Airway epithelial cell (primary cell): ENCODE measurements around the gene MAP4K4.

DNA sequence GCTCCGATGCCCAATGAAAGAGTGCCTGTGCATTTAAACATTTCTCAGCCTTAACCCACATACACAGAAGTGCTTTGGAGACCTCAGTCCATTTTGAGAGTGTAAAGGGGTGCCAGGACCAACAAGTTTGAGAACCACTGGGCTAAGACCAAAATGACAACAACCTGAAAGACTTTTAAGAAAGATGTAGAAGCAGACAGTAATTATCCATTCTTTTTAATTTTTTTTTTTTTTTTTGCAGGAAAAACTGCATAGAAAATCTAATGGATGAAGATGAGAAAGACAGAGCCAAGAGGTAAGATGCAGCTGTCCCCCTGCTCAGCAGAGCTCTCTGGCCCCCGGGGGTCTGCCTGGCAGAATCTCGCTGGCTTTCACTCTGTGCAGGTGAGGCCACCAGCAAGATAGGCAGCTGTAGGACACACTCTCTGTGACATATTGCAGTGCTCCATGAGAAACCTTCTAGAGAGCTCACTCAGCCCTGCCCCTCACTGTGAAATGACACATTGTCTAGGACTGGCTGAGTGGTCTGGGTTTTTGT, 84.6 kb downstream of the NPAS2 start:
- RAMPAGE, long total RNA: no peak

DNA sequence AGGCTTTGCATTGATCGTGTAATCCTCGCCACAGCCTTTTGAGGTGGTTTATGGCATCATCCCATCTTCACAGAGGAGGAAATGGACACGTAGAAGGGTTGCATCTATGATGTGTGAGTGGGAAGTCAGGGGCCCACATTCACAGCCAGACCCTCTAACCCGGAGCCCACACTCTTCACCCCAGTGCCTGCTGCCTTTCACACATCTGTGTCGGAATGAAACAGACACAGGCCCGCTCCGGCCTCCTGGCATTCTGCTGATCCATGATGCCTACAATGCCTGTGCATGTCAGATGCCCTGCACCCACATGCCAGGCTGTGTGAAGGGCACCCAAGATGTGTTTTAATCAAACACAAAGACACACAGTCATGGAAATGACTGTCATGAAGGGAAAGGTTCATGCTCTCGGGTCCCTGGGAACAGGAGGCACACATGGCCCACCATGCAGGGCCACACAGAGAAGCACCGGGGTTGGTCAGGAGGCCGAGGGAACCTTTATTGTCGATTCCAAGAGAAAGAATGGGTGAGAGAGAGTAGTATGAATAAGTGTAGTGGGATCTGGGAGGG, 48.4 kb upstream of the RPL31 start:
- RAMPAGE, long total RNA: no peak

GRCh38 chr2:101064844-101065892, 63.1 kb downstream of the RPL31 start:
- RAMPAGE, long total RNA: no peak

DNA sequence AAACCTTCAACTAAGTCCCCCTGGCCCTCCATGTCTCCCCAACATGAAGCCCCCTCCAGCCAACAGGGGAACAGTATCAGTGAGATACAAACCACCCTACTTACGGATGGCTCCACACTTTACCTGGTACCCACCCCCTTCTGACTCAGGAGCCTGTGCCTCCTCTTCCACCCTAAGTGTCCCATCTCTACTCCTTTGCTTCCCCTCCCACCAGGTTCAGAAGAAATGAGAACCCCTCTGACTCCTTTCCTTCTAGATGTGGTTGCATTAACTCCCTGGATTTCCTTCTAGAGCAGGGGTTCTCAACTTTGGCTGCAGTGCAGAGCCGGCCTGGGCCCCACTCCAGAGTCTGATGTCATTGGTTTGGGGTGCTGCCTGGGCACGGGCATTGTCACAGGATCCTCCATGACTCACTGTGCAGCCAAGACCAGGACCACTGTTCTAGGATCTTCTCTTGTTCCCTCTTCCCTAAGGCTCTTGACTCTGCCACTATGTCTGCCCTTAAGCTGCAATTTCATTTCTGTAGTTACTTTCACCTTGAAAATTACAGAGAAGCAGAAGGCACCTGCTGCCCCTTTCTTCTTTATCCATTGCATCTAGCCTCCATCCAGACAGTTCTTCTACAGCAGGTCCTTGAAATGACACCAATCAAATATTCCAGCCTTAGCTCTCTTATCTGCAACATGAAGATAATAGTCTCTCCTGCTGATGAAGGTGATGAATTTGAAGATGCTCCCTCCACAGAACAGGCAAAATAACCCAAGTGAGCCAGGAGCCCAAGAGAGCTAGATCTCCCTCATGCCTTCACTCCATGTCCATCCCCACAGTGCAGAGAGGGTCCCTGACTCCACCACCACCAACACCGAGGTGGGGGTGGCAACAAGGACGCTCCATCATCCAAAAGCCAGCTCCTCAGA, 31.7 kb downstream of the TBC1D8 start:
- RAMPAGE, long total RNA: no peak

GRCh38 chr2:101152322-101153119, 1.3 kb upstream of the TBC1D8 start:
- RAMPAGE, long total RNA: no peak

DNA sequence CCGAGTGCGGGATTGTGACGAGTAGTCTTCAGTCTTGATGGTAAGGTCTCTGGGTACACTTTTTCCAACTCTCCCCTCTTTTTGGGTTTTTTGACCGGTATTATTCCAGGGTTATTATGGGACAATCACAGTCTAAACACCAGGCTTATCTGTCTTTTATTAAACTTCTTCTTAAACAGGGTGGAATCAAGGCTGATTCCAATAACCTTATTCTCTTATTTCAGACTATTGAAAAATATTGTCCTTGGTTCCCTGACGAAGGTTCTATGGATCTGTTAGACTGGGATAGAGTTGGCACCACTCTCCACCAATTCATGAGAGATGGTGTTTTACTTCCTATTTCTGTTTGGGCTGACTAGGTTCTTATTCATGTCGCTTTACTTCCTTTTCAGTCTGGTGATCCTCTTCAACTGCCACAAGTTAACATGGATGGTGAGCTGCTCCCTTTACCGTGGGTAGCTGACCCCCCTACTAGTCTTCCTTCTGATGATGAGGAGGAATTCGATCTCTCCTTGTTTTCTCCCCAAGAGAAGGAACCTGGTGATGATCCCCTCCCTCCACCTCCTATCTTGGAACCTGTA, 13.8 kb upstream of the CNOT11 start:
- RAMPAGE, long total RNA: no peak

GRCh38 chr2:101308913-101309396, 454 bp upstream of the RNF149 start:
- RAMPAGE, long total RNA: no peak

- RAMPAGE, long total RNA: no peak
These were observed 856 bp downstream of the CREG2 start for GRCh38 chr2:101386514-101386780.

DNA sequence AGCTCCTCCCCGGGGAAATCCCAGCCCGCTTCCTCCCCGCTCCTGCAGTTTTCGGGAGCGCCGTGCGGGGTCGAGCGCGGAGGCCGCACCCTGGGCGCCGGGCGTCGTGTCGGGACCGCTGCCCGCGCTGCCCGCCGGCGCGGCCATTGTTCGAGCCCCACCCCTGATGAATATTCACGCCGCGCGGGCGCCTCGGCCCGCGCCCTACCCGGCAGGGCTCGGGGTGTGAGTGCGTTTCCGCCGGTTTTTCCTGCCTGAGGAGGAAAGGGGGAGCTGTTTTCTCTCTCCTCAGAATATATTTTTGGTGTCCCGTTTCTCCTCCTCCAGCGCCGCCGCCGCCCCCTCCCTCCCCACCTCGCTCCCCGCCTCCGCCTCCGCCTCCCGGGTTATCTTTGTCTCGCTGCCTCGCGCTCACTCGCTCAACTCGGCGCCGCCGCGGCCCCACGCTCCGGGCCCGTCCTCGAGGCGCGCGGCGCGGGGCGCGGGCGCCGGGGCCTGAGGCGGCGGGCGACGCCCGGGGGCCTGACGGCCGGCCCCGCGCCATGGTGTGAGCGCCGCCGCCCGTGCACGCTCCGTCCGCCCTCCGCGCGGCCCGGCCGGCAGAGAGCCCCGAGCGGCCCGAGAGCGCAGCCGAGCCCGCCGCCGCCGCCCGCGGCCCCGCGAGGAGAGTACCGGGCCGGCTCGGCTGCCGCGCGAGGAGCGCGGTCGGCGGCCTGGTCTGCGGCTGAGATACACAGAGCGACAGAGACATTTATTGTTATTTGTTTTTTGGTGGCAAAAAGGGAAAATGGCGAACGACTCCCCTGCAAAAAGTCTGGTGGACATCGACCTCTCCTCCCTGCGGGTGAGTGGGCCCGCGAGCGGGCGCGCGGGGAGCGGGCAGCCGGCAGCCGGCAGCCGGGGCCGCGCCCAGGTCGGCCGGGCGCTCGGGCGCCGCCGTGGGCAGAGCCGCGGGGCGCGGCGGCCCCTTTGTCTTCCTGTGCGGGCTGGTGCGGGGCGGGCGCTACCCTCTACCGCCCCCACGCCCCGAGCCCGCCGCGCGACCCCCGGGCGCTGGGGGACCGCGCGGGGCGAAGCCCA, at the start of gene MAP4K4:
Gene MAP4K4, plus strand, starts transcription at position 414 of the 1,080 bp plus-strand sequence.
- RAMPAGE, long total RNA: no peak

DNA sequence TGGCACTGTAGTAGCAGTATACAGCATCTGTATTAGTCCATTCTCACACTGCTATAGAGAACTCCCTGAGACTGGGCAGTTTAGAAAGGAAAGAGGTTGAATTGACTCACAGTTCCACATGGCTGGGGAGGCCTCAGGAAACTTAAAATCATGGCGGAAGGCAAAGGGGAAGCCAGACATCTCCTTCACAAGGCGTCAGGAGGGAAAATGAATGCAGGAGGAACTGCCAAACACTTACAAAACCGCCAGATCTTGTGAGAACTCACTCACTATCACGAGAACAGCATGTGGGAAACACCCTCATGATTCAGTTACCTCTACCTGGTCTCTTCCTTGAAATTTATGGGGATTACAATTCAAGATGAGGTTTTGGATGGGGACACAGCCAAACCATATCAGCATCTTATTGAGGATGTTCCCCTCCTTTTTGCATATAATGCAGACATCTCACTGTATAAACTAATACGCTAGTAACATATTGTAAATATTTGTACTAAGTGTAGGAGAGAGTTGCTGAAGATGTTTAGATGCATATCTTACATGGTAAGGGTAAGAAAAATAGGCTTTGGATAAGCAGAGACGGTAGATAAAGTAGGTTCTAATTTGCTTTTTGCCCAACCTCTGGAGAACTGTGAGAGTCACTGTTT, 25.5 kb downstream of the MAP4K4 start:
- RAMPAGE, long total RNA: no peak

DNA sequence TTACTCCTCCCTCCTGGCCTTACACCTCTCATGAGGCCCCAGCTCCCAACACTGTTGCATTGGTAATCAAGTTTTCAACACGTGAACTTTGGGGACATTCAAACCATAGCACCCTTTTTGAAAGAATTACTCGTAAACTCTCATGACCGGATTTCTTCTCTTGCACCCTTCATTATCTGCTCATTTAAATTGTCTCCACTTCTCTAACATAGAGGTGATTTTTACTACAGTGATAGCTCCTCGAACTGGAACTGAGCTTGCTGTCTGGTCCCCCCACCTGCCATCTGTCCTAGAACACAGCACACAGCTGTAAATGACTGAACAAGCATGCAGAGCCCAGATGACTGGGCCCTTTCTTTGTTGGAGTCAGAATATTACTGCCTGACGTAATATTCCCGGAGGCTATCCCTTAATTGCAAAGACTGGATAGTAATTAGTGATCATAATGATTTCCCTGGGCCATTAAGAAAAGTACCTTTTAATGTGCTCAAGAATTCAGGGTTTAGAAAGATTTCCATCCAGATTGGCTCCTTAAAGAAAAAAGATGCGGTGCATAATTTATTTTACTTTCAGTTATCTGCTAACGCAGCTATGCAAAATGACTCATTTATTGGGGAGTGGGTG, 84.2 kb downstream of the MAP4K4 start:
- RAMPAGE, long total RNA: no peak

DNA sequence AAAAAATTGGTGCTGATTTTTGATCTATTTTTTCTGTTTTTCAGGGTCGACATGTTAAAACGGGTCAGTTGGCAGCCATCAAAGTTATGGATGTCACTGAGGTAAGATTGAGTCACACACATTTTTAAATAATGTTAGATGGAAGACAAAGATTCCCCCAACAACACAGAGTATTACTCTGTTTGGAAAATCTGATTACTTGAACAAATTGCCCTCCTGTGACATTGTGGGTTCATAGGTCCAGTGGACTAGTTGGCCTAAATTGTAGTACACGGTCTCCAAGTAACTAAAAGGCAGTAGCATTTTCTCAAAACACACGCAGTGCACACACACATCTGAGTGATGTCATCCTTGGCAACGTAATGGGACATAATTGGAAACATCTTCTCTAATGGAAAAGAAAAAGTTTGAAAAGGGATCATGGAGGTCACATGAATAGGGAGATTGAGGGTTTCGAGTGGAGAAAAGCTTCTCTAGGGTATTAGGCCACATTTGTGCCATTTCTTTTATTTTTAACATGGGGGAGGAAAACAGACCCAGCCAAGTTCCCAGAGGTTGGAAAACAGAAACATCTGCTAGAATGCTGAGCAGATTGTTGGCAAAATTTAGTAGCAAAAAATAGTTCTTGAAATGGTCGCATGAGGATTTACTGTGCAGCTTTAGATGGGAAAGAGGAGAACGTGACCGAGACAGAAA, 93.3 kb downstream of the MAP4K4 start:
- RAMPAGE, long total RNA: no peak

GRCh38 chr2:101842333-101842734, 144.8 kb downstream of the MAP4K4 start:
- RAMPAGE, long total RNA: no peak

DNA sequence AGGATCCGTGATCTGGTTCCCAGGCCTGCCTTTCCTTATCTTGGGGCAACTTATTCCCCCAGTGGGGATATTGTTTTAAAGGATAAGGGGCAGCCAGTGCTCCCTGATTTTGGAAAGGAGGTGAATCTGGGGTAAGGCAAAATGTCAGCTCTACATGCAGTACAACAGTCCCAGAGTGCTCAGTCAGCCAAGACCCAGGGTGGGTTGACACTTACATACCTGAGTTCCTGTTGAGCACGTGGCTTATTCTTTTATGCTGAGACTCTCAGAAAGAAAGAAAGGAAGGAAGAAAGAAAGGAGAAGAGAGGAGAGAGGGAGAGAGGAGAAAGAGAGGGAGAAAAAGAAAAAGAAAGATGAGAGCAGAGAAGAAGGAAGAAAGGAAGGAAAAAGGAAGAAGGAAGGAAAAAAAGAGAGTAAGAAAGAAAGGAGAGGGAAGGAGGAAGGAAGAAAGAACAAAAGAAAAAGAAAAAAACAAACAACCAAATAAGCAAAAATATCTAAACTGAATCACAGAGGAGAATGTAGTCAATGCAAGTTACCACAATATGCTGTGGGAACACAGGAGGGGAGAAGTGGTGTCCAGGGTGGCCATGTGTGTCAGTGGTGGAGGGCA, 50.3 kb downstream of the IL1R2 start:
- RAMPAGE, long total RNA: no peak

GRCh38 chr2:102057813-102058330, 66.1 kb downstream of the IL1R2 start:
- RAMPAGE, long total RNA: no peak

- RAMPAGE, long total RNA: no peak
These were observed 74.1 kb downstream of the IL1R2 start for GRCh38 chr2:102065653-102066394.

- RAMPAGE, long total RNA: no peak
These were observed 73.3 kb upstream of the IL1R1 start for GRCh38 chr2:102069039-102069946.

GRCh38 chr2:102101743-102102169, 40.8 kb upstream of the IL1R1 start:
- RAMPAGE, long total RNA: no peak

DNA sequence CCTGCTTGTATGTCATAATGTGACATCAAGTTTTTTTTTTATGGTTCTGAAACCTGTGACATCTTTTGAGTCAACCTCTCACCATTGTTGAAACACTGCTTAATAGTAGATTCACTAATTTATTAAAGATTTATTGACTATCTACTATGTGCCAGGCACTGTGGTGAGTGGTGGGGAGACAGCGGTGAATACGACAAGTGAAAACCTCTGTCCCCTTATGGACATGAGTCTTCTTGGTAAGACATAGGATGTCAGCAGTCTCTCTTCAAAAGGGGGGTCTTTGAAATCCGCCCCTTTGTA, 1.8 kb downstream of the IL1R1 start:
- RAMPAGE, long total RNA: no peak

GRCh38 chr2:102245600-102246191, 58.9 kb downstream of the IL1RL2 start:
- RAMPAGE, long total RNA: no peak